Kidney epithelial cell (primary cell): ENCODE data around the gene SLC15A4.

GRCh38 chr12:125151161-125151782 lies 34.9 kb upstream of the TMEM132B start:
- RAMPAGE, long total RNA = no peak
- RRBS = no CpG with 5 or more reads among the region's 16 CpGs

DNA sequence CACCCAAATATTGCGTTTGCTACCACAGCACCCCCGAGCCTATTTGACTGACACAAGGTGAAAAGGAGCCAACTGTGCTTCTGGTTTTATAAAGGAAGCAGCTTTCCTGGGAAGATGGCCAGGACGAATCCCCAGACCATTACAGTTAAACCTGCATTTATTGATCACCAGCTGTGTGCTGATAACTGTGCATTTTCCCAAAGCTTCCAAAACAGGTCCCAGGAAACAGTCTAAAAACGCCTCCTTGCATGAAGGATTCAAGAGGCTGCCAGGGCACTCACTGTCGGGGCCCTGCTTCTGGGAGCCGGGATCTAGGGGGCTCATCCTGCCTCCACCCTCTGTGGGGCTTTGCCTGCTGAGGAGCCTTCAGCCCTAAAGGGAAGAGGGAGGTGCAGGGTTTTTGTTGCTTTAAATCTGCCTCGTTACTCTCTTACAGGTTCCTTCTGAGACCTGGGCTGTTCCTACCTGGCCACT lies 270.0 kb downstream of the TMEM132B start:
- RAMPAGE, long total RNA = no peak
- RRBS = no CpG with 5 or more reads among the region's 7 CpGs

- RAMPAGE, long total RNA = no peak
- RRBS = no CpG with 5 or more reads among the region's 30 CpGs
Observed at GRCh38 chr12:125983046-125984128, 797.2 kb downstream of the TMEM132B start.

DNA sequence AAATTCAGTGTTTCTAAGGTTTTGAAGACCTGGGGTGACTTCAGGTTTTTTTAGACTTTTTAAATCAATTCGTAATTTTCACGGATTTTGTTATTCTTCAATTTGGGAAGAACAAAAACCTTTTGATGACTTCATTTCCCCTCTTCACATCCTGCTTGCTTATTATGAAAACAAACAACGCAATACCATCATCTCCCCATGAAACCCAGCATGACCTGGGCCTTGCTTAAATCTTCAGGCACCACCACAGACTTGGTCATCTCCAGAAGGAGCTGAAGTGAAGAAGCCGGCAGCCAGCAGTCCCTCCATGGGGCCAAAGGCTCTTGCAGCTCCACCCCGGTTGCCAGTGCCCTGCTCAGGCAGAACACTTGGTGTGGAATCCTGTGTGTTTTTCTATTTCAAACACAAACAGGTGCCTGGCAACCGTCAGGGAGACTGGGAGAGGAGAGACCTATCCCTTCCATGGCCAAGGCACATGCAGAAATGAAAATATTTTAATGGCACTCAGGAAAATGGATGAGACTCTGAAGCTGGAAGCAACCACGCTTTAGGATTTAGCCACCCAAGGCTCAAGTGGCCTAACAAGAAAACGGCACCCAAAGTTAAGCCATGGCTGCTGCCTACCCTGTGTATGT lies 982.9 kb upstream of the TMEM132C start:
- RAMPAGE, long total RNA = no peak
- RRBS = 76% methylated on average over 2 of the region's 8 CpGs

- RAMPAGE, long total RNA = no peak
- RRBS = no CpG with 5 or more reads among the region's 6 CpGs
Observed at GRCh38 chr12:128361586-128362198, 94.7 kb downstream of the TMEM132C start.

DNA sequence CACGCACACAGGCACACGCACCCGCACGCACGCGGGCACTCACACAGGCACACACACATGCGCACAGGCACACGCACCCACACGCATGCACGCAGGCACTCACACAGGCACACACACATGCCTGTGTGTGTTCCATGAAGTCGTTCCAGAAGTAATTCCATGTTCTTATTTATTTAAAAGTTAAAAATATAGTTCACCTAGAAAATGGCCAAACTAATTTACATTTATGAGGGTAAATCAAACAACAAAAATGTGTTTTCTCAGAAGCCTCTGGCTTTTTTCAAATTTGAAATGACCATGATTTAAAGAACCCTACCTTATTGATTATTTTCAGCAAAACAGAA lies 159.7 kb downstream of the SLC15A4 start:
- RAMPAGE, long total RNA = no peak
- RRBS = no CpG with 5 or more reads among the region's 11 CpGs

GRCh38 chr12:128745934-128746264 lies 77.9 kb downstream of the SLC15A4 start:
- RAMPAGE, long total RNA = no peak
- RRBS = no CpG with 5 or more reads among the region's 7 CpGs

GRCh38 chr12:128791787-128792431 lies 31.8 kb downstream of the SLC15A4 start:
- RAMPAGE, long total RNA = no peak
- RRBS = no CpG with 5 or more reads among the region's 13 CpGs

GRCh38 chr12:128823051-128824242 lies at the start of gene SLC15A4:
SLC15A4 (minus strand) TSS chr12:128823958.
- RAMPAGE, long total RNA = start-site peak on the plus strand at chr12:128824089-128824100, 13 and 16 reads in 2 replicates
- RRBS = 2% methylated on average over 17 of the region's 127 CpGs

DNA sequence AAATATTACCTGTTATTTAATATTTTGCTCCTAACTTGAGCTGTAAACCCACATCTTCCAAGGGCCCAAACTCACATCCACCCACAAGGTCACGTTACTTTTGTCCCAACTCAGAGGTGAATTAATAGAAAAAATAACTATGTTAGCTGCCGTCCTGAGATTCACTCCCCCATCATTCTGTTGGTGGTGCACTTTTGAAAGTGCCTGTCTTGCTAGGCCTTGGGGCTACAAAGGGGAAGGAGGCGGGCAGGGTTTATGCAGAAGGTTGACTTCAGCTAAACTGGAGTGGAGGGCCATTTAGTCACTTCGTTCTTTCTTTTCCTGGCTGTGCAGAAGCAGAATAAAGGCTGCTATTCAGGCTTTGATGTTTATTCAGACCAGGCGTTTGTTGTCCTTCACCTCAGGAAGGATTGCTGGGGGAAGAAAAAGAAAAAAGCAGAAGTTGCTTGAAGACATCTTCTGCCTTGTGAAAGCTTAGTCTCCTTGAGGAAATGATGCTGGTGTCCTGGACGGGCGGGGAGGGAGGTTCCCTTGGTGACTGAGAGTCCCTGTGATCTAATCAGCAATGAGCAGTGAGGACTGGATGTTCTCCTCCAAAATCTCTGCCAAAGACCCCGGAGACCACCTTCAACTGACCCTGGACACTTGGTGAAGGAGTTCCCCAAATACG lies 3.9 kb downstream of the GLT1D1 start:
- RAMPAGE, long total RNA = no peak
- RRBS = no CpG with 5 or more reads among the region's 9 CpGs

GRCh38 chr12:128863996-128864587 lies 10.8 kb downstream of the GLT1D1 start:
- RAMPAGE, long total RNA = no peak
- RRBS = no CpG with 5 or more reads among the region's 17 CpGs

GRCh38 chr12:129299004-129299473 lies 445.8 kb downstream of the GLT1D1 start:
- RAMPAGE, long total RNA = no peak
- RRBS = no CpG with 5 or more reads among the region's 4 CpGs

GRCh38 chr12:130139957-130140549 lies 22.2 kb upstream of the FZD10 start:
- RAMPAGE, long total RNA = no peak
- RRBS = no CpG with 5 or more reads among the region's 19 CpGs

DNA sequence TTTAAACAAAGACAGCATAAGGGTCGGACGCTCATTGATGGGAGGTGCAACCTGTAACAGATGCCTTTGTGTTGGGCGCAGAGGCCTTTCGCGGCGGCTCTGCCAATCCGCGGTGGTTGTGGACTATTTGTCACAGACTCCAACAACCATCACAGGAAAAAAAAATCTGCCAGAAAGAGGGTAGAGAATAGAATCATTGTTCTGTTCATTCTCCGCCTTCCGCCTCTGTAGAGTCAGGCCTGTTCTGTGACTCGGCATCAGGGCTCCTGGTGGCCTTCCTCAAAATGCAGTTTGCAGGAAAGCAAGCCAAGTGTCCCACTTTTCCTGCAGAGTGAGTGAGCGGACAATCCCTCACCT lies 83.1 kb upstream of the PIWIL1 start:
- RAMPAGE, long total RNA = no peak
- RRBS = no CpG with 5 or more reads among the region's 12 CpGs

- RAMPAGE, long total RNA = no peak
- RRBS = no CpG with 5 or more reads among the region's 15 CpGs
Observed at GRCh38 chr12:130954355-130955018, 780 bp downstream of the ADGRD1 start.

DNA sequence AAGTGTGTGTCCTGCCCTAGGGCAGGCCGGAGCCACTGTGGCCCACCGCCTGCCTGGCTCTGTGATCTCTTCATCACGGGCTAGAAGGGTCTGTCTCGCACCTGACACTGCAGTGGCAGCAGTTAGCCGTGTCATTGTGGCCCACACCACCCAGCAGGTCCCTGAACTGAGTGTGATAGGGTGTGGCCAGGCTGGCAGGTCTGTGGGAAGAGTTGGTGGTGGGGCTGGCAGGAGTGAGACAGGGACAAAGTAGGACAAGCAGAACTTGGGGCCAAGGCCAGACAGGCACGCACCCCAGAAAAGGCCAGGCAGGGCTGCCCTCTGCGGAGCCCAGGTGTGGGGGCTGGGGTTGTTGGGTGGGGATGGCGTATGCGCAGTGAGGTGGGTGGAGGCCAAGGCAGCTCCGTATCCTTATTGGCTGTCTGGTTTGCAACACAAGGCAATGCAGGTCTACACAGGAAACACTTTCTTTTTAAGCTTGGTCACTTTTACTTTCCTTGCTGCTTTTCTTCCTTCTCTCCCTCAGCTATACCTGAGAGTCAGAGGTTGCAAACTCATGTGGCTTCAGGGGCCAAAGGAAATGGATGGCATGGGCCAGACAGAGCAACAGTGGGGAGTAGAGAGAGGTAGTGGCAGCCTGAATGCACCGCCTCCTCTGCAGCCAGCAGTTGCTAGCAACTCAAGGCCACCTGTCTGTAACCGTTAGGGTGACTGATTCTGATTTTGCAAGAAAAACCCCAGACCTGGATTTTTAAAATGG lies 41.4 kb downstream of the ADGRD1 start:
- RAMPAGE, long total RNA = no peak
- RRBS = no CpG with 5 or more reads among the region's 12 CpGs

GRCh38 chr12:131014879-131015747 lies 61.4 kb downstream of the ADGRD1 start:
- RAMPAGE, long total RNA = no peak
- RRBS = no CpG with 5 or more reads among the region's 11 CpGs

GRCh38 chr12:131035001-131035663 lies 81.4 kb downstream of the ADGRD1 start:
- RAMPAGE, long total RNA = no peak
- RRBS = no CpG with 5 or more reads among the region's 24 CpGs

DNA sequence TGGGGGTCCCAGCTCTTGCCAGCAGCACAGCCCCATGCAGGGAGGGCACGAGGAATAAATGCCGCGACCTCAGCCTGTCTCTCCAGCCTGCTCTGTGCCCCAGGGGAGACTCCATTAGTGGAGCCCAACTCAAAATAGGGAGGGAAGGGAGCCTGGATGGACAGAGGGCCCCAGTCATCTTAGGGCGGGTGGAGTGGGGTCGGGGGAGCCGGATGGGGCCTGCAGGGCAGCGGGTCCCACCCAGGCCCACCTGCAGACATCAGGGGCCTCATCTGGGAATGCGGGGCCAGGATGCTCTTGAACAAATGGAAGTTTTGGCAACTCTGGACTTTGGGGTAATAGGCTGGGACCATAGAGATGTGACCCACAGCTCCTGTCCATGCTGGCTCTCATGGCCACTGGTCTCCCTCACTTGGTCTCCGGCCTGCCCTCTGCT lies 343.4 kb upstream of the SFSWAP start:
- RAMPAGE, long total RNA = no peak
- RRBS = no CpG with 5 or more reads among the region's 9 CpGs

DNA sequence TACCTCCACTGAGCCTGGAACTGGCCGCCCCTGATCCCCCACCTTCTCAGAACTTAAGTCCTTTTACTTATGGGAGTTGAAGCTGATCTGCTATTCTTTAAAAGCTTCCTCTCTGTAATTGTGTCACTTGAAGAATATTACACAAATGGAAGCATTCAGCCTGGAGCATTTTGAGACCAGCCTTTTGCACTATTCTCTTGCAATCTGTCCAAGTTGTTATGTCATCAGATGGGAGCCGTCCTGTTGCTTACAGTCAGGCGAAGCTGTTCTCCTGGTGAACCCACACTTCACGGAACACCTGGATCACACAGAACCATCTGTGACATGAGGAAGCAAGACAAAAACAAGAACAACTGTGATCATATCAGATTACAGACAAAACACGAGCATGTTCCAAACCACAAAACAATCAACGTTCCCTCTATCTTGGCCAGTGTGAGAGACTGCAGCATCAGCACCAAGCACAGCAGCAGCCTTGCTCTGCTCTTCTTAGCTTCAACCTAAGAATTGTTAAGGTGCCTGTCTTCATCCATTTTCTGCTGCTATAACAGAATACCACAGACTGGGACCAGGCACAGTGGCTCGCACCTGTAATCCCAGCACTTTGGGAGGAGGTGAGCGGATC lies 180.5 kb upstream of the SFSWAP start:
- RAMPAGE, long total RNA = no peak
- RRBS = no CpG with 5 or more reads among the region's 8 CpGs